ENCODE measurements around a stretch of chr4.

GRCh38 chr4:25416346-25416802, 39.3 kb downstream of the ANAPC4 start:
- PRO-cap, result no peak

DNA sequence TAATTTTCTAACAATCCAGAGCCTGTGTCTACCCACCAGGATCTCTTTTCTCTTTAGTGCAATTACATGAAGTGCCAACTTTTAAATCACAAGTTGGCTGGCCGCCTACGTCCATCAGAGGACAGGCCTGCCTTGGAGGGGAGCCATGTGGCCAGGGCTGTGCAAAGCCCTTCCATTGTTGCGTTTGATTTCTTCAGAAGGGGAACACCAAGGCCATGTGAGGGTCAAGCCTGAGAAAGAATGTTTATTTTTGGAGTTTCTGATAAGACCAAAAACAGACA, 63.3 kb downstream of the ANAPC4 start:
- PRO-cap, result no peak

DNA sequence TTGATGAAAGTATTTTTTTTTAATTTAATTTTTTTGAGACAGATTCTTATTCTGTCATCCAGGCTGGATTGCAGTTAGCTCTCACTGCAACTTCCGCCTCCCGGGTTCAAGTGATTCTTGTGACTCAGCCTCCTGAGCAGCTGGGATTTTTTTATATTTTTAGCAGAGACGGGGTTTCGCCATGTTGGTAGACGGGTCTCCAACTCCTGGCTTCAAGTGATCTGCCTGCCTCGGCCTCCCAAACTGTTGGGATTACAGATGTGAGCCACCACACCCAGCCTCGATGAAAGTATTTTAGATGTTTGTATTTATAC, 2.4 kb upstream of the SLC34A2 start:
- PRO-cap, result no peak

DNA sequence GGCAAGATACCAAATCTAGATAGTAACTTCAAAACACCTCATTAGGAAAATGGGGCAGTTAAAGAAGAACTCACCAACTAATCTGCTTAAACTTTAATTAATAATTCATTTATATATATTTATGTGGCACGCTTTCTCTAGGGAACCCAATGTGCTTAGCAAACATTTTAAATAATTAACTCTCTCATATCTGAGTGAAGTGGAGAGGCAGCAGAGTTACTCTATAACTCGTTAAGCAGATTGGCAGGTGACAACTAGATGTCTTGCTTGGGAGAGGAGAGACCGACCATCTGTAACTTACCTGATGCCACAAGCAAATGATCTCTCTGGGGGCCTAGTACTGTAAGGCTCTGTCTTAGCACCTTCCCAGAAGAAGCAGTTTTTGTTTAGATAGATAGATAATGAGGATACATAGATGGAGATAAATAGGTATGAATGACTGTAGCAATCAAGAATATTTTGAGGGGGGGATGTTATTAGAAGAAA, 11.8 kb upstream of the SEL1L3 start:
- PRO-cap, result bidirectional peak, plus-strand start at position 316 of the sequence, minus-strand start at position 292 of the sequence

- PRO-cap, result bidirectional peak, plus-strand start at chr4:25875516, minus-strand start at chr4:25875248
These were observed 12.4 kb upstream of the SEL1L3 start for GRCh38 chr4:25875066-25875786.

GRCh38 chr4:26144953-26145472, 175.8 kb upstream of the RBPJ start:
- PRO-cap, result no peak

- PRO-cap, result no peak
These were observed 38.7 kb downstream of the RBPJ start for GRCh38 chr4:26359413-26359928.

DNA sequence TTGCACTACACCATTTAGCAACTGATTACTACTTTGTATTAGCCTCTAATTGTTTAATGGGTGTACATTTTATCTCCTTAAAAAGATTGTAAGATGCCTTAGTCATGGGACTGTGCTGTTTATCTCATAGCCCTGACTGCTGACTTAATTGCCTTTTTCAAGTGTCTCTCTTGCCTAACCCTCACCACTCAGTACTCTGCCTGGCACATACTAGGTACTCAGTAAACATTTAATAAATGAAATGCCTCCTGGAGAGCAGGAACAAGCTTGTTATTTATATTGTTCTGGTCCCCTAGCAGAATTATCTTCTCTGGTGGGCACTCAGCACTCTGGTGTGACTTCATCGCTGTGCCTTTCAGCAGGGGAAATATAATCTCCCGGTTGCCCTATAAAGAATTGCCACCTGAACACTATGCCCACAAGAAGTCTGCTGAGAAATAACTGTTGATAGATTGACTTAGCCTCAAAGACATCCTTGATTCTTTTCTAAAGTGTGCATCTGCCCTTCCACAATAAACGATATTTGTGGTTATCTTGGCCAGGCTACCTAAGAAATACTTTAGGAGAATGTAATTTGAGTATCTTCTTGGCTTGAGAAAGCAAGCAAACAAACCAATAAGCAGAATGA, 1.5 kb upstream of the STIM2 start:
- PRO-cap, result no peak

DNA sequence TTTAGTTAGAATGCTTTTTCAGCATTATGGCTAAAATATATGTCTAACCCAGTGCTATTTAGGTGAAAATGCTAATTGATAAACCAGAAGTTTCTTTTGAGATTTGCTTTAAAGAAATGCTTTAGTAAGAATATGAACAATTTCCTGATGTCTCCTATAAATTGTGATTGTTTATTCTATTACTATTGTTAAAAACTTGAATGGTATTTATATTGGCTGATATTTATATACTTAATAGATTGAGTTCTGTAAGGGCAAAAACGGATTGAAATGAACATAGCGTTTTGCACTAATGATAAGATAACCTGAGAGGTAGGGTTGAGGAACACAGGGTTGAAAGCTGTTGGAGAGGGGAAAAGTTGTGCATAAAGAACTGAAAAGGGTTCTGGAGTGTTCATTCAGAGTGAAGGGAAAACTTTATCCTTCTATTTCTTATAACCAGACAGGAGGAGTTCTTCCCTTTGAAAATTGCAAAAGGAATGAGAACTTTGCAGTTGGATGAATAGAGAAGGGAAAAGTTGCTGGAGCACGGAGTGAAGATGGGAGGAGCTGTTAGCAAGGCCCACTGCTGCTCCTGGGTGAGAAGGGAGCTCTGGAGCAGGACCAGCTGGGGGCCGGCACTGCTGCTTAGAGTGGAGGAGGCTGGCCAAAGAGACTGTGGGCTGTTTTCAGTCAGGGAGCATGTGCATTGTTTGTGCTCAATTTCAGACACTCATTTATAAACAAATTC, 163.9 kb downstream of the STIM2 start:
- PRO-cap, result no peak

DNA sequence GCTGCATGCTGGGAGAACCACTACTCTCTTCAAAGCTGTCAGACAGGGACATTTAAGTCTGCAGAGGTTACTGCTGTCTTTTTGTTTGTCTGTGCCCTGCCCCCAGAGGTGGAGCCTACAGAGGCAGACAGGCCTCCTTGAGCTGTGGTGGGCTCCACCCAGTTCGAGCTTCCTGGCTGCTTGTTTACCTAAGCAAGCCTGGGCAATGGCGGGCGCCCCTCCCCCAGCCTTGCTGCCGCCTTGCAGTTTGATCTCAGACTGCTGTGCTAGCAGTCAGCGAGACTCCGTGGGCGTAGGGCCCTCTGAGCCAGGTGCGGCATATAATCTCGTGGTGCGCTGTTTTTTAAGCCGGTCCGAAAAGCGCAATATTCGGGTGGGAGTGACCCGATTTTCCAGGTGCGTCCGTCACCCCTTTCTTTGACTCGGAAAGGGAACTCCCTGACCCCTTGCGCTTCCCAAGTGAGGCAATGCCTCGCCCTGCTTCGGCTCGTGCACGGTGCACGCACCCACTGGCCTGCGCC, 215.0 kb downstream of the STIM2 start:
- PRO-cap, result no peak

GRCh38 chr4:30411315-30411636, 308.9 kb upstream of the PCDH7 start:
- PRO-cap, result unidirectional peak, minus-strand start at chr4:30411585

- PRO-cap, result bidirectional peak, plus-strand start at chr4:30721420, minus-strand start at chr4:30721122
These were observed 1.1 kb downstream of the PCDH7 start for GRCh38 chr4:30721353-30721534.

- PRO-cap, result no peak
These were observed 180.9 kb downstream of the ARAP2 start for GRCh38 chr4:36063535-36063790.

DNA sequence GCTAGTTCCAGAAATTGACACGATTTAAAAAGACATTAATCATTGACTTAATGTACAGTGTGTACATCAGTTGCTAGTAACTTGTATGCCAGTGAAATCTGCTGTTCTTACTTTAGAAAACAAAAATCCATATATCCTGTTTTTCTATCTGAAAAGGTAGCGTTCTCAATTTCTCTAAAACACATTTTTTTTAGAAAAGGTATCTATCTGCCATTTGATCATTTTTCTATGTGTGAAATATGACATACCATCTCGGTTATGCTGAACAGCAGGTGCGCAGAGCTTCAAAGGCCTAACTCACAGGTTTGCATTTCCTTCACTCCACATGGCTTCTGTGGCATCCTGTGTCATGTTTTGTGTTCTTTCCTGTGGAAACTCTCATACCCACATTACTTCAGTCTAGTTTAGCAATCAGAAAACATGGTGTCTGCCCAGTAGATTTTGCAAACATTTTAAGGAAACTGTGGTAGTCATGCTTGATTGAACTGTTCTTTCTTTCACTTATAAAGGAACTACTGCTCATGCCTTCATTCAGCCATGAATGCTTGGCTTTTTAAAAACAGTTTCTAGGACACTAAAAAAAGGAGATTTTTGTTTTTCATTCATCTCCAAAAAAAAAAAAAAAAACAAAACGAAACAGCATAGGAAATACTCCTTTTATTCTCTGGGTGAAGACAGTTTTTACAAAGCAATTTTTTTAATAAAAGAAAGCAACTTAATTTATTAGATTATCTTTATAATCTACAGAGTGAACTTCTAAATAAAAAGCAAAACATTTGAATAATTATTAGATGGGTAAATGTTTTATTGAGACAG, 11.3 kb upstream of the ARAP2 start:
- PRO-cap, result bidirectional peak, plus-strand start at position 500 of the sequence, minus-strand start at position 368 of the sequence

- PRO-cap, result bidirectional peak, plus-strand start at chr4:36323269, minus-strand start at chr4:36322956
These were observed 41.5 kb downstream of the DTHD1 start for GRCh38 chr4:36322723-36323474.

- PRO-cap, result bidirectional peak, plus-strand start at chr4:37891576, minus-strand start at chr4:37891330; bidirectional peak, plus-strand start at chr4:37891824, minus-strand start at chr4:37891739
These were observed 754 bp downstream of the TBC1D1 start for GRCh38 chr4:37891528-37892147.

GRCh38 chr4:37991304-37992375, 31.4 kb downstream of the PTTG2 start:
- PRO-cap, result no peak

DNA sequence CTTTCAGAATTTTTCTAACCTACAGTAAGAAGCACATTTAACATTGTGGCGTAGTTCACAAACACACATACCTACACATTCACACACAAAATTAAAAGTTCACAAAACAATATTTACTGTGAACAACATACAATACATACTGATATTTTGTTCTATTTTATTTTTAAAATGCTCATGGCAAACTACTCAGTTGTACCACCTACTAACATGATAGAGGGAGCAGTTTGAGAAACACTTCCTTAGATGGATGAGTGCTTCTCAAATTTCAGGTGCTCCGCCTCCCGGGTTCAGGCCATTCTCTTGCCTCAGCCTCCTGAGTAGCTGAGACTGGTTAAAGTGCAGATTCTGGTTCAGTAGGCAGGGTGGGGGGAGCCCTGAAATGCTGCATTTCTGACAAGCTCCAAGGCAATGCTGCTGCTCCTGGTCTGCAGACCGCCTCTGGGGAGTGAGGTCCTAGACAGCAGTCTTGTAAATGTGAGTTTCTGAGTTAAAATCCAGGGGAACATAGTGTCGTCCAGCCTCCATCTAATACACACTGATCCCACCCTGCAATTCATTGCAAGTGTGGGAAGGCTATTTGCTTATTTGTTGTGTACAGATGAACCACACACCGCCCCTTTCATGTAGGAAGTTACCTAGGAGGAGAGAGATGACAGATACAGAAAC, 86.9 kb downstream of the PTTG2 start:
- PRO-cap, result no peak

DNA sequence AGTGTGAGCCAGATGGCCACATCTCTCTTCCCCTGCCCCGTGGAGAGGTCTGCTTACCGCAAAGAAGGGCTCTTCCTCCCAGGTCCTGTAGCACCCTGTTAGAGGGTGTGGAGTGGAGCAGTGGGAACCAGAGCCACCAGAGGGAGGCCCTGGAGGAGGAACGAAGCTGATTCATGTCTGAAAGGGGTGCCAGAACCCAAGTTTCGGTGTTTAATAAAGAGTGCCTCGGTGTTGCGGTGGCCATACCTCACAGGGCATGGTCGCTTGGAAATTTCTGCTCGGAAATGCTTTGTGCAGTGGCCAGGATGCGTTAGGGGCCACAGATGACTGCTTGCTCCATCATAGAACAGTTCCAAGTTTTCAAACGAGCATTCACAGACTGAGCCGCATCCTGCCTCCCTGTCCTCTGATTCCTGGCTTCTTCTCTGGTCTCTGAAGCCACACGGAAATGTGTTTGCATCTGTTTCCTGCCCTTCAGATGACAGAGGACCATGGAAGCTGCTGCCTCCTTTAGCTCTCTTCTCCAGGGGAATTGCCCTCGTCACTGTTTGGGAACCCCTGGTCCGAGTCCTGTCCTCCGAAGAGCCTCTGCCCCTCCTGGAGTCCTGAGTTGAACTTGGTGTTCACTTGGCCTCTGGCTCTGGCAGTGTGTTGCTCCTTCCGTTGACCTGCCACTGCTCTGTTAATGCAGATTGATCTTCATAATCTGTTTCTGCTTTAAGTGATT, 95.7 kb downstream of the PTTG2 start:
- PRO-cap, result unidirectional peak, minus-strand start at position 276 of the sequence; unidirectional peak, minus-strand start at position 408 of the sequence

DNA sequence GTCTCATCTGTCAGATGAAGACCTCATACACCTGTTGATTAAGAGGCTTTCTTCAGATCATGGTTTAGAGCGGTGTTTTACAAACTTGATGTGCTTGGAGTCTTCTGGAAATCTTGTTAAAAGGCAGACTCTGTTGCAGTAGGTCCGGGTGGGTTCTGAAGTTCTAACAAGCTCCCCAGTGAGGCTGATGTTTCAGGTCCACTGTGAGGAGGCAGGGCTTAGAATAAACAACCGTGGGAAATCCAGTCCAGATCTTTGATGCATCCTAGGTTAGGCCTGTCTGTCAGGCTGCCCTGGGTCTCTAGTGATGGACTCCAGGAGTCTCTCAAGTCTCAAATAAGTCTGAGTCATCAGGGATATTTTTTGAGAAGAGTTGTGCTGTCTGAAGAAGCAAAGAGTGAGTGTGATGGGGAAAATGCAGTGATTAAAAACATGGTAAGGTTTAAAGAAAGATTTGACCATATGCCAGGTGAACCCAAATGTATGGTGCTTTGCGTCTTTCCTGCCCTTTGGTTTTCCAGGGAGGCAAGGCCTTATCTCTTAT, 100.6 kb downstream of the PTTG2 start:
- PRO-cap, result no peak